Skeletal muscle tissue (tissue), 7 donors: ENCODE results near the gene SFT2D3.

- PRO-cap, 3 experiments: peak in 1 of 3 experiments; most common plus-strand start chr2:127176026 (in 1); most common minus-strand start chr2:127175913 (in 1)
- RAMPAGE, long total RNA: no peak
- RRBS, 2 experiments: 66 to 70% methylated on average over 5 of the region's 23 CpGs
These were observed 44.5 kb downstream of the CYP27C1 start for GRCh38 chr2:127175350-127176190.

DNA sequence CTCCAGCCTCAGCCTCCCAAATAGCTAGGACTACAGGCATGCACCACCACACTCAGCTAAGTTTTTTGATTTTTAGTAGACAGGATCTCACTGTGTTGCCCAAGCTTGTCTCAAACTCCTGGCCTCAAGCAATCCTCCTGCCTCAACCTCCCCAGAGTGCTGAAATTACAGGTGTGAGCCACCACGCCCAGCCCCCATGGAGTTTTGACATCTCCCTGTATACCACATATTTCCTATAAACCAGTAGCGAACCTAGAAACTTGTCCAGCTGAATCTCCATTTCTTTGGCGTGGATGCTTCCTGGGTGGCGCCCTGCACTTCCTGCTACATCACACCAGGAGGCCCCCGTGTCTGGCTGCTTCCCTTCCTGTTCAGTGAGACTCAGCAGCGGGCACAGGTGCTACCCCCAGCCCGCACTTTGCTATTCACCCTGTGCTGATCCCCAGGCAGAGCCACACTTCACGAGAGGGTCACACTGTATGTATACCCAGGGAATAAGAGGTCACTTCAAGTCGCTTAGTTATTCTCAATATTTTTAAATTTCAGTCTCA lies 35.1 kb downstream of the CYP27C1 start:
- PRO-cap, 3 experiments: no peak in any of the 3 experiments
- RAMPAGE, long total RNA: no peak
- RRBS, 2 experiments: no CpG with 5 or more reads among the region's 9 CpGs

DNA sequence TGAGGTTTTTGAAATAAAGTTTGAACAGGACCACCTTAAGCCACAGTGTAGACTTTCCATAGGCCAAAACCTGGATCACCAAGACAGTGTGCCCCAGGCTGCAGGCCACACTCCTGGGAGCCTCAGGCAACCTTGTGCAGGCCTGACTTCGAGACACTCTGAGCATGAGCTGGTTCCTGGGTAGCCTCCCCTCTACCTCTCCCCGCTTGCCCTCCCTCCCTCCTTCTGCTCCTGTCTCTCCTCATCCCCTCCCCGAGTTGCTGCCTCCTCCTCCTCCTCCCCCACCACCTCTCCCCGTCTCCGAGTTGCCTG lies 10.6 kb upstream of the PROC start:
- PRO-cap, 3 experiments: no peak in any of the 3 experiments
- RAMPAGE, long total RNA: no peak
- RRBS, 2 experiments: no CpG with 5 or more reads among the region's 5 CpGs

- PRO-cap, 3 experiments: no peak in any of the 3 experiments
- RAMPAGE, long total RNA: no peak
- RRBS, 2 experiments: no CpG with 5 or more reads among the region's 12 CpGs
These were observed 1.2 kb downstream of the PROC start for GRCh38 chr2:127419275-127419888.

- PRO-cap, 3 experiments: no peak in any of the 3 experiments
- RAMPAGE, long total RNA: no peak
- RRBS, 2 experiments: no CpG with 5 or more reads among the region's 4 CpGs
These were observed 37.4 kb downstream of the PROC start for GRCh38 chr2:127455535-127456165.

- PRO-cap, 3 experiments: no peak in any of the 3 experiments
- RAMPAGE, long total RNA: no peak
- RRBS, 2 experiments: no CpG with 5 or more reads among the region's 9 CpGs
These were observed 25.0 kb downstream of the IWS1 start for GRCh38 chr2:127500997-127501929.

DNA sequence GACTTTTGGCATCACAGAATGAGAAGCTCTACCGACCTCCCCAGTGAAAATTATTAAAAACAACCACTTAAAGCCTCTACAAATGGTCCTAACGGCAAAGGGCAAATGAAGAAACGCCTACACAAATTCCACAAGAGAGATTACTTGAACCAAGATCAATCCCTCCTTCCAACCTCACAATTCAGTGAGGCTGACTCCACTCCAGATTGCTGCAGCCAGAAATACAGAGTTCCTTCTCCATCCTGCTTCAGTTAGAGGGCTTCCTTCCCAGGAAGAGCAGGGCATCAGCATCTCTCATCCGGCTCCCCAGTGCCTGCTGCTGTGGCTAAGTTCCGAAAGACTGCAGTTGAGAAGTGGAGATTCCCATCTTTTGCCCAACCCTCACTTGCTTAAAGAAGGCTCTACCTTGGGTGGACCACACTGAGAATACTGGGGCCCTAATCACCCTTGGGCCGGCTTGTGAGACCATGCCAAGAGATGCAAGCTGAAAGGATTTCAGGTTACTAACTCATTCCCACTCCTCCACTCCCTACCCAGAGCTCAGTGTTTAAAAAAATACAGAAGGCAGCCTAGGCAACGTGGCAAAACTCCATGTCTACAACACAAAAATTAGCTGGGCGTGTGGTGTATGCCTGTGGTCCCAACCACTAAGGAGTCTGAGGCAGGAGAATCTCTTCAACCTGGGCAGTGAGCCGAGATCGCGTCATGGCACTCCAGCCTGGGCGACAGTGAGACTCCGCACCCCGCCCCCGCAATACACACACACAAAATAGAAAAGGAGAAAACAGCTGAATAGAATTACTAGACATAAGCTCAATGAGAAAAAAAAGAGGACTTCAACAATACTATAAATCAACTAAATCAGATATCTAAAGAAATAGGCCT lies 10.4 kb downstream of the IWS1 start:
- PRO-cap, 3 experiments: no peak in any of the 3 experiments
- RAMPAGE, long total RNA: no peak
- RRBS, 2 experiments: no CpG with 5 or more reads among the region's 15 CpGs

DNA sequence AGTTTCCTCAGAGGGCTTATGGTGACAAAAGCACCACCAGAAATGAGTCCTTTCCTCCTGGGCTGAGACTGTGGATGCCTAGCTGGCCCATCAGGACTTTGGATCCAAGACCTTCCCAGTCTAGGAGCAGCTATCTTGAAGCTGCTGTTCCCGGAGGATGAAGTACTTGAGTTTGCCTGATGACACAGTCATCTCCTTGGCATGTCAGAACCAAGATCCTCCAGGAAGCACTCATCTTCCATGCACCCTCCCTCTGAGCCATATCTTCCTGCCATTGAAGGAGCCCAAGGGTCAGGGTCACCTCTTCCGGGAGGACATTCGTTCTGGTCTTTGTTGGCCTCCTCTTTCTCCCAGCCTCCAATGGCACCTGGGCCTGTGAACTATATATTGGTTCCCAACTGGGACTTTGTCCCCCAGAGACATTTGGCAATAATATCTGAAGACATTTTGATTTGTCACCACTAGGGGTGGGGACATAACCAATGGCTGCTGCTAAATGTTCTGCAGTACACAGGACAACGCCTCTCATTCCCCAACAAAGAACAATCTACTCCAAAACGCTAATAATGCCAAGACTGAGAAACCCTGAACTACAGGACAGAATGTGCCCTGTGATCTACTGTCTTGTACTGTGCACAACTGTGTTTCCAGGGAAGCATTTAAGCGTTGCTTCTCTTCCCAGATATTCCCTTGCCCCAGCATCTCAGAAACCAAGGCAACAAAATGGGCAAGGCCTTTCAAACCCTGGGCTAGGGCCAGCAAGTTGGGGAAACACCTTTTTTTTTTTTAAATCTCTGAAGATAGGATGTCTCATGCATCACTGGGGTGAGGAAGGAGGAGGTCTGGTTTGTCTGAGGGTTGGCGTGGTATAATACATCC lies 4.1 kb upstream of the MYO7B start:
- PRO-cap, 3 experiments: no peak in any of the 3 experiments
- RAMPAGE, long total RNA: no peak
- RRBS, 2 experiments: no CpG with 5 or more reads among the region's 7 CpGs

- PRO-cap, 3 experiments: no peak in any of the 3 experiments
- RAMPAGE, long total RNA: no peak
- RRBS, 2 experiments: no CpG with 5 or more reads among the region's 12 CpGs
These were observed 28.3 kb downstream of the MYO7B start for GRCh38 chr2:127563618-127564351.

- PRO-cap, 3 experiments: no peak in any of the 3 experiments
- RAMPAGE, long total RNA: no peak
- RRBS, 2 experiments: no CpG with 5 or more reads among the region's 3 CpGs
These were observed 16.6 kb upstream of the GPR17 start for GRCh38 chr2:127629447-127629646.

- PRO-cap, 3 experiments: peak in 1 of 3 experiments; most common minus-strand start chr2:127695881 (in 1)
- RAMPAGE, long total RNA: no peak
- RRBS, 2 experiments: no CpG with 5 or more reads among the region's 24 CpGs
These were observed 5.6 kb upstream of the SFT2D3 start for GRCh38 chr2:127695691-127696083.

GRCh38 chr2:127701172-127702082 lies at the start of gene SFT2D3:
Gene SFT2D3, plus strand, starts transcription at chr2:127701497.
- PRO-cap, 3 experiments: peak in 3 of 3 experiments; most common plus-strand start chr2:127701511 (in 1); most common minus-strand start chr2:127701360 (in 1)
- RAMPAGE, long total RNA: no peak
- RRBS, 2 experiments: 1 to 2% methylated on average over 39 to 52 of the region's 115 CpGs

DNA sequence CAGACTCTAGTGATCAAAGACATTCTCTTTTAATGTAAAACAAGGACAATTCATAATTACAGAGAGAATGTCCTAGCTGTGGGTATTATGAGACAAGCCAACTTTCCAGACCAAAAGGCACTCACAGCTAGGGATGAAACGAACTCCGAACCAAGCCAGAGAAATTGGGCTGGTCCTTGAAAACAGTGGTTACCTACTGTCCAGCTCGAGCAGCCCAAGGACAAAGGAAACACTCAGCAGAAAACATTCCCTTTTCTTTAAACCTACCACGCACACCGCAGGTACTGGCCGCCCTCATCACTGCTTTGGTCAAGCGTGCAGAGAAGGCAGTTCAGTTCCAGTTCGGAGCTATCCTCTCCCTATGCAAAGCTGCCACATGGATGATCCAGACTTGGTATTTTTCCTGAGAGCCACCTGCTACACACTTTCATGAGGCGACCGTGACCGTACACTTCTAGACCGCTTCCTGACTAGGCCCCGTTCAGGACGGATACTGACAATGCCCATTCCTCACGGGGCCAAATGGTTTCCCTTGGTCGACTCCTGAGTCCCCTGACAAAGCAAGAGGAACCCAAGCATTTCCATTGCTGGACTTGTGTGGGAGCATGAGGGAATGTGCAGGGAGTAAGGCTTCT lies 4.2 kb upstream of the POLR2D start:
- PRO-cap, 3 experiments: no peak in any of the 3 experiments
- RAMPAGE, long total RNA: no peak
- RRBS, 2 experiments: no CpG with 5 or more reads among the region's 16 CpGs

- PRO-cap, 3 experiments: no peak in any of the 3 experiments
- RAMPAGE, long total RNA: no peak
- RRBS, 2 experiments: no CpG with 5 or more reads among the region's 20 CpGs
These were observed 309 bp downstream of the AMMECR1L start for GRCh38 chr2:127885564-127885730.

- PRO-cap, 3 experiments: no peak in any of the 3 experiments
- RAMPAGE, long total RNA: no peak
- RRBS, 2 experiments: 59 to 66% methylated on average over 2 of the region's 7 CpGs
These were observed 7.8 kb upstream of the AMMECR1L start for GRCh38 chr2:127893393-127894019.

- PRO-cap, 3 experiments: no peak in any of the 3 experiments
- RAMPAGE, long total RNA: no peak
- RRBS, 2 experiments: no CpG with 5 or more reads among the region's 9 CpGs
These were observed 67.8 kb upstream of the AMMECR1L start for GRCh38 chr2:127953153-127954323.

GRCh38 chr2:128133004-128133395 lies 42.0 kb downstream of the UGGT1 start:
- PRO-cap, 3 experiments: no peak in any of the 3 experiments
- RAMPAGE, long total RNA: no peak
- RRBS, 2 experiments: no CpG with 5 or more reads among the region's 3 CpGs

DNA sequence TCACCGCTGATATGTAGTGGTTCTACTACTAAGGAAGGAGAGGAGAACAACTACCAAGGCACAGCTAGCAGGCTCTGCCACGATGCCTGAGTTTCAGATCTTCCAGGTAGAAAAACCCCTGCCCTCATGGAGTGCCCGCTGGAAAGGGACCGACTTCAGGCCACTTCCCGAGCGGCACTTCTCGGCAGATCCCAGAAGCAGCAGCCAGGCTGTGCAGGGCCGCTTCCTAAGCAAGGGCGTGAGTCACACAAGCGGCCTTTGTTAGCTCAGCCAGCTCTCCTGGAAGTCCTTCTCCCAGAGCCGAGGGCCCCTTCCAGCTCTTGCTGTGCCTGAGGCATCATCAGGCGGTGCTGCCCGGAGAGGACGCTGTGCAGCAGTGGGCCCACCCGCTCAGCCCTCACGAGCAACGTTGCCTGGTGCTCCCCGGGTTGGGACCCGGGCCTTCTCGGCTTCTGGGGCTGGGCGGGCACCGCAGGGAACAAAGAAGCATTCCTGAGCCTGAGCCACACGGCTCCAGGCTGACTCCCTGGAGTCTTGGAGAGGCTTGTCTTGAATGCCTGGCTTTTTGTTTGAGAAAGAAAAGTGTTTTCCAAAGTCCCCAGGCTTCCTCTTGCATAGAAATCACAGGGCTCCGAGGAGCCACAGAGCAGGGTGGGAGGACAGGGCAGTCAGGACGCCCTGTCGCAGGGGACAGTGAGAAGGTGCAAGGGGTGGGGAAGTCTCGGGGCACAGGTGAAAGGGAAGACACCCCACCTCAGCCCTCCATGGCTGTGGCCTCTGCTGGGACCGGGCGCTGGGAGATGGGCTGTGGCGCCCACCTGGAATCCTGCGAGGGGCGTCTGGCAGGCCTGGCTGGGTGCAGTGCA lies 57.9 kb downstream of the HS6ST1 start:
- PRO-cap, 3 experiments: no peak in any of the 3 experiments
- RAMPAGE, long total RNA: no peak
- RRBS, 2 experiments: 36 to 38% methylated on average over 6 of the region's 32 CpGs

DNA sequence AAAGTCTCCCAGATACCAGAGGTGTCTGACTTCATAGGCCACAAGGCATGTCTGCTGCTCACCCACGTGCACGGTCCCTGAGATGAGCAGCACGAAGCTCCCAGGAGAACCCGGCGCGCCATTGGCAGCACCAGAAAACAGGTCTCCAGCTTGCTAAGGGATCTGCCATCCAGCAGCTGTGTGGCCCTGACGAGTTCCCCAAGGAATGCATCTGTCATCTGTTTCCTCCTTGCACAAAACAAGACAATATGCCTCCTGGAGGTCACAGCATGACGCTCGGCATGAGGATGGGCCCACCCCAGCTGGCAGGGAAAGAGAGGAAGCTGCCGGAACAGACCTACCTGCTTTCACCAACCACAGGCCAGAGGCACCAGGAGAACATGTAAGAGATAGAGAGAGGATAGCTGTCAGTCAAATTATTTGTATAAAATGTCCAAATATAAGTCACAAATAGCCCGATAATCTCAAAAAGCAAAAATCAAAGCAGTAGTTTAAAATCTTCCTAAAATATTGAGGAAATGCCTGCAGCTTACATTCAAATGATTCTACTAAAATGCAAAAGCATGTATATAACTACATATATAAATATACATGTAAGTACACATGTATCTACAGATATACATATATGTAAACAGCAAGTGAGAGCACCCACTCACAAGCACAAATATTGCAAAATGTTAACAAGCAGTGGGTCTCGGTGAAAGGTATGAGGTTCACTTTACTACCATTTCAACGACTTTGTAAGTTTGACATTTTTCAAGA lies 29.0 kb downstream of the HS6ST1 start:
- PRO-cap, 3 experiments: no peak in any of the 3 experiments
- RAMPAGE, long total RNA: no peak
- RRBS, 2 experiments: no CpG with 5 or more reads among the region's 13 CpGs

DNA sequence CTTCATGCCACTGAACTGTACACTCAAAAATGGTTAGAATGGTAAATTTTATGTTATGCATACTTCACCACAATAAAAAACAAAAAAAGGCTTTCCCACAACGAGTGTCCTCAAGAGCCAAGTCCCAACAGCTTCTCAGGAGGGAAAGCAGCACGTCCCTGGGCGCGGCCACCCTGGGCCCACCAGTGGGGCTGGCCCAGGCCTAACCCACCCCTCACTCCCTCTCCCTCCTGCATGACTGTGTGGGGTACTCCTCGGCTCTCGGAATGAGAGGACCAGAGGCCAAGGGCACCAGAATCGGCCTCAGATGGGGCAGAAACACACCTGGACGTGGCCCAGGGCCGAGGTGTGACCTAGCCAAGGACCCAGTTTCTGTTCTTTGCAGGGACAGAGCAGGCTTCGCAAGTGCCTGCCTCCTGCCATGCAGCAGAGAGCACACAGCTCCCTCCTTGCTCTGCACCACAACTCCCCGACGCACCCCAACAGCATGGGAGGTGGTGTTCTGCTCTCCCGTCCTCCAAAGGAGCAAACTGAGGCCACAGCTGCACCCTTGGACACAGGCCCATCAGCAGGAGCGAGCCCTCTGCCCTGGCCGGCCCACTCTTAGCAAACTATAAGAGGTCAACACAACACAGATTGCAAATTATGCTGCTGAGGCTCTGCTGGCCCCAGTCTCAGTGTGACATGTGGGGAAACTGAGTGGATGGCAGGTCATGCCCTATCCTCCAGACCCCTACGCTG lies 19.7 kb downstream of the HS6ST1 start:
- PRO-cap, 3 experiments: no peak in any of the 3 experiments
- RAMPAGE, long total RNA: no peak
- RRBS, 2 experiments: no CpG with 5 or more reads among the region's 16 CpGs